Sigmoid colon (tissue), 4 donors: ENCODE results near the genes CACNA2D1, GRM3, TEX47 and STEAP1.

DNA sequence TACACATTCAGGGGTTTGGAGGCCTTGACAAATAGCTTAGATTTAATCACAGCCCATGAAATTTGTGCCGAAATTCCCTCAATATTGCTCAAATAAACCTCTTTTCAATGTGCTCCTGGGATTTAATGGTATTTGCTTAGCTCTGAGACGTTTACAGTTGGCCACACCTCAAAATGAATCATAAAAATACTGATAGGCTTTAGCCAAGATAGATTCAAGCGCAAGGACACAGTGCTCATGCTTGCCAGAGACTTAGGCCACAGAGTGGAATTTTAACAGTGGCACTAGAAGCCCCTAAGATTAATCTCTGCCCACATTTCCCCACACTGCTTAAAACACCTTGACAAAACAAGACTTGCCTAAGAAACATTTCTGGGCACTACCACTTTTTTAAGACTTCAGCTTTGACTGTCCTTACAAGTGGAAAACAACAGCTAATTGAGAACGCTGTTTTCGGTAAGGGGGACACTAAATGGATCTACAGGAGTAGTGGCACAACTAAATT is 2.3 kb upstream of the SEMA3C start:
- PRO-cap: no peak
- RAMPAGE, long total RNA, 4 experiments: no peak in any of the 4 experiments

DNA sequence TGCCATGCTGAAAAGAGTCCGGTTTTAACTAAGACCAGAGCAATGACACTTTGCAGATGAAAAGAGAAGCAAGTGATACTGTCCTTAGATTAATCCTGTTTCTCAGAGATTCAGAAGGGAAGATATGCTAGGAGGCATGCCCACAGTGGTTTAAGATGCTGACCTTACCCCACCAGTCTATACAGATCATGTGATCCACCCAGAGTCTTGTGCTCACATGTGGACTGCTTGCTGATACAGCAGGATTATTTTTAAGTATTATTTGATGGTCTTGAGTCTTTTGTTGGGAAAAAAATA is 40.9 kb upstream of the HGF start:
- PRO-cap: no peak
- RAMPAGE, long total RNA, 4 experiments: no peak in any of the 4 experiments

- PRO-cap: bidirectional peak, plus-strand start at chr7:82443908, minus-strand start at chr7:82443947
- RAMPAGE, long total RNA, 4 experiments: no peak in any of the 4 experiments
Observed at GRCh38 chr7:82443644-82444724, at the start of gene CACNA2D1. Gene CACNA2D1 (minus strand): TSS chr7:82443777.

- PRO-cap: no peak
- RAMPAGE, long total RNA, 4 experiments: no peak in any of the 4 experiments
Observed at GRCh38 chr7:82839025-82839510, 323.6 kb downstream of the PCLO start.

DNA sequence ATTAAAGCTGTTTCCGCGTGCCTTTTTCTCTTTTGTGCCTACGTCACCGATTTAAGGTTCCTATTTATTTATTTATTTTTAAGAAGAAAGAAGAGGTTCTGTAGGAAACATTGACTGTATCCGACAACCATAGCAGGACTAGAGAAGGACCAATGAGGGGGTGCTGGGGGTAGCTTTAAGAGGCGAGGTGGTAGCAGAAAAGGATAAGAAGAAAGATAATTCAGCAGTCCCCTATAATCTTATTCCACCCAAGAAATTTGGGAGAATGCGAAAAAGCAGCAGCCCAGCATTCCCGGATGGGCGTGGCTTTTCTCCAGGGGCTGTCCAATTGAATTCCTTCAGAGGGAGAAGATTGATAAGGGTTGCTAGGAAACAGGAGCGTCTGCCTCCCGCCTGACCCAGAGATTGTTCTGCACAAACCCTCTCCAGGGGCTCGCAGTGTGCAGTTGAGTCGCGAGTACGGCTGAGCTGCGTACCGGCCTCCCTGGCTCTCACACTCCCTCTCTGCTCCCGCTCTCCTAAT is at the start of gene GRM3:
GRM3 (plus strand) TSS at position 436 of the 523 bp plus-strand sequence.
- PRO-cap: no peak
- RAMPAGE, long total RNA, 4 experiments: no peak in any of the 4 experiments

DNA sequence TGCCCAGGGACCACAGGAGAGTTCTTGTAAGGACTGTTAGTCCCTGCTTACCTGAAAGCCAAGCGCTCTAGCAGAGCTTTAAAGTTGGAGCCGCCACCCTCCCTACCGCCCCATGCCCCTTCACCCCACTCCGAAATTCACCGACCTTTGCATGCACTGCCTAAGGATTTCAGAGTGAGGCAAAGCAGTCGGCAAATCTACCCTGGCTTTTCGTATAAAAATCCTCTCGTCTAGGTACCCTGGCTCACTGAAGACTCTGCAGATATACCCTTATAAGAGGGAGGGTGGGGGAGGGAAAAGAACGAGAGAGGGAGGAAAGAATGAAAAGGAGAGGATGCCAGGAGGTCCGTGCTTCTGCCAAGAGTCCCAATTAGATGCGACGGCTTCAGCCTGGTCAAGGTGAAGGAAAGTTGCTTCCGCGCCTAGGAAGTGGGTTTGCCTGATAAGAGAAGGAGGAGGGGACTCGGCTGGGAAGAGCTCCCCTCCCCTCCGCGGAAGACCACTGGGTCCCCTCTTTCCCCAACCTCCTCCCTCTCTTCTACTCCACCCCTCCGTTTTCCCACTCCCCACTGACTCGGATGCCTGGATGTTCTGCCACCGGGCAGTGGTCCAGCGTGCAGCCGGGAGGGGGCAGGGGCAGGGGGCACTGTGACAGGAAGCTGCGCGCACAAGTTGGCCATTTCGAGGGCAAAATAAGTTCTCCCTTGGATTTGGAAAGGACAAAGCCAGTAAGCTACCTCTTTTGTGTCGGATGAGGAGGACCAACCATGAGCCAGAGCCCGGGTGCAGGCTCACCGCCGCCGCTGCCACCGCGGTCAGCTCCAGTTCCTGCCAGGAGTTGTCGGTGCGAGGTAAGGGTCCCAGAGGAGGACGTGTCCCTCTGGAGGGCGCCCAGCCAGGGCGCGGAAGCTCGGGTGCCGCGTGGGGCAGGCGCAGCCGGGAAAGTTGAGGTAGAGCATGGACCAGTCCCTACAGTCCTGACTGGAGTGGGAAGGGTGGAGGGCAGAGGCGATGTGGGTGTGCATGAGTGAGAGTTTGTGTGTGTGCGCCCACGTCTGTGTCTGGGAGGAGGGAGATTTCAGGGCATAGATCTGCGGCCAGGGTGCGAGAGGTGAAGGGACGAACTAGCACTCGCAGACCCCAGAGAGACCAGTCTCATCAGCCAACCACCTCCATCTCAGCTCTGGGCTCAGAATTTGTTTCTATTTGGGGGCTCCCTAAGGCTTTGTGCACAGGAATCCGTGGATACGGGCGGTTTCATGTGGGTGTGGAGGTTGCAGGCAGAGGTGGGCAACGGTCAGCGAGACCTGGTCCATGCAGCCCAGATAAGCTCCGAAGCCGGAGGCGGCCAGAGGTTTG is 792 bp downstream of the GRM3 start:
- PRO-cap: no peak
- RAMPAGE, long total RNA, 4 experiments: no peak in any of the 4 experiments

- PRO-cap: no peak
- RAMPAGE, long total RNA, 4 experiments: no peak in any of the 4 experiments
Observed at GRCh38 chr7:87151825-87152202, 439 bp upstream of the DMTF1 start.

DNA sequence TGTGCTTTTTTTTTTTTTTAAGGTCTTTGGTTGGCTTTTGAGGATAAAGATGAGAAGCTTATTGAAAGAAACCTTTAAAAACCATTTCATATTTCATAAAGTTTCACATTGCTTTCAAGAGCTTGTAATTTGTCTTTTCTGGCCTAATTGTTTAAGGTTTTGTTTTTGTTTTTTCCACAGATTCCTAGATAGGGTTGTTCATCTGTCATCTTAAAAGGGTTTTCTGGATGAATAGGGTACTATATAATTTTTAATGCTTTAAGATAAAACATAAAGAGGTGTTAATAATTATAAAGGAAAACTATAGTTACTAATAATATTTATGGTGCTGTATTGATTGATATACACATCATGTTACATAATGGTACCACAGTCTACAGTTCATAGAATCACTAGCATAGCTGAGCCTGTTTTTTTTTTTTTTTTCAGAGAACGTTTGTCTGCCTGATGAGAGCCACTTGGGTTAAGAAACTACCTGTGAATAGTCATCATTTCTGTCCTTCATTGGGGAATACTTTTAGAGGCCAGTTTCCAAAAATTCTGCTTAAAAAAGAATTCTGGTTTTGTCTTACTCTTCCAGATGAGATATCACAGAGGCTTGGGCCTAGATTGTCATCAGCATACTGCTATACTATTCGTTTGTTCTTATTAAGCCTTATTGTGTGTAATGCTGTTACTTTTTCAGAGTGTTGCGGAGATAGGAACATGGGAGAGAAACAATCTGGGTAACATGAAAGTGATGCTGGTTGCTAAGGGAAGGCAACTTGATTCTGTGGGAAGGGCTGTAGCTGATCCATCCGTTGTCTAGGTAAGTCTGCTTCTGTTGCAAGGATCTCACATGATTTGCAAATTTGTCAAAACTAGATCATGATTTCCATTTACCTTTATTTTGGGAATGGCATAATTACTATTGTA is 10.8 kb downstream of the DMTF1 start:
- PRO-cap: no peak
- RAMPAGE, long total RNA, 4 experiments: no peak in any of the 4 experiments

- PRO-cap: no peak
- RAMPAGE, long total RNA, 4 experiments: no peak in any of the 4 experiments
Observed at GRCh38 chr7:87345938-87346575, 593 bp downstream of the CROT start.

DNA sequence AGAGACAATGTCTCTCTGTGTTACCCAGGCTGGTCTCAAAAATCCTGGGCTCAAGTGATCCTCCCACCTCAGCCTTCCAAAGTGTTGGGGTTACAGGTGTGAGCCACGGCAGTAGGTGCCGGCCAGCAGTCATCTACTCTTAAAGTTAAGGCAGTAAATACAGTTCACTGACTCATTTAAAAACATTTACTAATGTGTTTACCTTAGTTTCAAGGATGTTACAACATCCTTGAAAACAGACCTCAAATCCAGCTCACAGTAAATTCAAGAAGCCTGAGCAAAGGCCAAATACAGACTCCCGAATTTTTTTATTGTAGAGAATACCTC is 29.6 kb upstream of the ABCB4 start:
- PRO-cap: no peak
- RAMPAGE, long total RNA, 4 experiments: no peak in any of the 4 experiments

DNA sequence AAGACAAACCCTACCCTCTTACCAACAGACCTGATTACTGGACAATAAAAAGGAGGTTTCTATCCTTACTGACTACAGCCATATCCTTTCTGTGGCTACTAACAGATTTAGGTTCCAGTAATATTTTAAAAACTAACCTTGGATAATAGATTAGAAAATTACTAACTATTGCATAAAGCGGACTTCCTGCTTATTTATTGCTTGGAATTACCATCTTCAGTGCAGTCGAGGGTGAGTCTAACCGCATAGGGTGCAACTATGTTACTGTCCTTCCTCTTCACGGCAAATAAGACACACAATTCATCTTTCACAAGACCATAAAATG is 2.2 kb downstream of the SLC25A40 start:
- PRO-cap: no peak
- RAMPAGE, long total RNA, 4 experiments: no peak in any of the 4 experiments

DNA sequence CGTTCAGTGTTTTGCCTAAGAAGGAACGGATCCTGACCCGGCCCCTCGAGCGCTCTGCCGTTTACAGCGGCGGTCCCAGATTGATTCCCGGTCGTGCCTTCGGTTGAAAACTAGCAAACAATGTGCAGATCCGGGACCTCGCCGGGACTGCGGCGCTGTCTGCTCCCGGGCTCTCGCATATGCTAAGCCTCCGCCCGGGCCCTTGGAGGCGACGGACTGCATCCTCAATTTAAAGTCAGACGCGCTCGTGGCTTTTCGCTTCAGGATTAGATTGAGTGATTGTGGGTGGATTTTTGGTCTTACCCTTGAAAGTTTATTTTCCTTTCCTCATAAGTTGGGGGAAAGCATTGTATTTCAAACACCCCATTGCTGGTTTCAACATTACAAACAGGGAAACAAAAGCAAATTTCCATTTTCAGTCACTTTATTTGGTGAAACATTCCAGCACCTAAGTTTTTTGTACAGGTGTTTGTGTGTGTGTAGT is 670 bp downstream of the DBF4 start:
- PRO-cap: unidirectional peak, minus-strand start at position 181 of the sequence
- RAMPAGE, long total RNA, 4 experiments: no peak in any of the 4 experiments

- PRO-cap: no peak
- RAMPAGE, long total RNA, 4 experiments: no peak in any of the 4 experiments
Observed at GRCh38 chr7:88361272-88361650, 54.6 kb upstream of the STEAP4 start.

GRCh38 chr7:88795563-88795828 is at the start of gene TEX47:
Gene TEX47 (minus strand): TSS chr7:88795737.
- PRO-cap: no peak
- RAMPAGE, long total RNA, 4 experiments: no peak in any of the 4 experiments

DNA sequence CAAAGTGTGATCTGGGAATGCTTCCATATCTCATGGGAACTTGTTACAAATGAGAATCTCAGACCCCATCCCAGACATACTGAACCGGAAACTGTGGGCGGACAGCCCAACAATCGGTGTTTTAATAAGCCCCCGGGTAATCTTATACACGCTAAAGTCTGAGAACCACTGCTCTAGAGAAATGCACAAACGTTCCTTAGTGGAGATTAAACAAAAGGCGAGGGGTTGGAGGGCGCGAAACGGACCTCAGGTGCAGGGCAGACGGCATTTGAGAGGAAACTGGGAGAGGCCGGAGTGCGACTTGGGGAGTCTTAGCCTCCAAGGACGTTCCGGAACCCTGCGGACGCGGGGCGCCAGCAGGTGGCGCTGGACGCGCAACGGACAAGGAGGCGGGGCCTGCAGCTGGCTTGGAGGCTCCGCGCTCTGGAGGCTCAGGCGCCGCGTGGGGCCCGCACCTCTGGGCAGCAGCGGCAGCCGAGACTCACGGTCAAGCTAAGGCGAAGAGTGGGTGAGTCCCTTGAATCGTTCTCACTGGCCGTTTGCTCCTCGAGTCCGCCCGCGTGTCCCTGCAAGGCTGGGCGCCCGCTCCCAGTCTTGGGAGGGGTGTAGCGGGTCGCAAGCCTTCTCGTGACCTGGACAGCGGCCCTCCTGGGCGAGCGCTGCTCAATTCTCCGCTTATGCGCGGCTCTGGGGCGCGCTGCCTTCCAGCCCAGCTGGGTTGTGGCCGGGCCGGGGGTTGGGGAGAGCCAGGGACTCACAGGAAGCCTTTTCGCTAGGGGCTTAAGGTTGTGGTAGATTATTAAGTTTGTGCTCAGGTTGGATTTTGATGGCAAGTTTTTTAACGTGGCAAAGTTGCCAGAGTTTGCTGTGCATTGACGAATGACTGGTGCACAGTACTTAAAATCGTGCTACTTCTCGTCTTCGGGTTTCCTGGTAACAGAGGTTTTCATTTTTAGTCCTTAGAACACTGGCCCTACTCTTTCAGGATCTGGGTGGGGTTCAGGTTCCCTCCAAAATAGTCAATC is at the start of gene STEAP1:
STEAP1 (plus strand) TSS at position 434 of the 1,025 bp plus-strand sequence.
- PRO-cap: no peak
- RAMPAGE, long total RNA, 4 experiments: start-site peak on the plus strand in 4 of 4 experiments, centred at positions 422 to 447 of the sequence, 91 to 424 reads per replicate

- PRO-cap: no peak
- RAMPAGE, long total RNA, 4 experiments: no peak in any of the 4 experiments
Observed at GRCh38 chr7:90216258-90216881, 4.8 kb downstream of the STEAP2 start.

DNA sequence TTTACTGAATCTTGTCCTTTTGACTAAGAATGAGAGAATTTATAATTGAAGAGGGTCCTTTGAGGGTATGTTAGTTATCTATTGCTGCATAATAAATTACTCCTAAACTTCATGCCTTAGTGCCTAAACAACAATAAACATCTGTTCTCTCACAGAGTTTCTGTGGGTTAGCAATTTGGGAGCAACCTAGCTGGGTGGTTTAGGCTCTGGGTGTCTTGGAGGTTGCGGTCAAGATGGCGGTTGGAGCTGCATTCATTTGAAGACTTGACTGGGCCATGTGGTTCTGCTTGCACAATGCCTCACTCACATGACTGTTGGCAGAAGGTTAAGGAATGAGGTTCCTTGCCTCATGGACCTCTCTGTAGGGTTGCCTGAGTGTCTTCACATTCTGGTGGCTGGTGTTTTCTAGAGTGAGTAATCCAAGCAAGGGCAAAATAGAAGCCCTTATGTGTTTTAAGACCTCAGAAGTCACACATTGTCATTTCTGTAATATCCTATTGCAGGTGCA is 51.9 kb downstream of the CDK14 start:
- PRO-cap: no peak
- RAMPAGE, long total RNA, 4 experiments: no peak in any of the 4 experiments

DNA sequence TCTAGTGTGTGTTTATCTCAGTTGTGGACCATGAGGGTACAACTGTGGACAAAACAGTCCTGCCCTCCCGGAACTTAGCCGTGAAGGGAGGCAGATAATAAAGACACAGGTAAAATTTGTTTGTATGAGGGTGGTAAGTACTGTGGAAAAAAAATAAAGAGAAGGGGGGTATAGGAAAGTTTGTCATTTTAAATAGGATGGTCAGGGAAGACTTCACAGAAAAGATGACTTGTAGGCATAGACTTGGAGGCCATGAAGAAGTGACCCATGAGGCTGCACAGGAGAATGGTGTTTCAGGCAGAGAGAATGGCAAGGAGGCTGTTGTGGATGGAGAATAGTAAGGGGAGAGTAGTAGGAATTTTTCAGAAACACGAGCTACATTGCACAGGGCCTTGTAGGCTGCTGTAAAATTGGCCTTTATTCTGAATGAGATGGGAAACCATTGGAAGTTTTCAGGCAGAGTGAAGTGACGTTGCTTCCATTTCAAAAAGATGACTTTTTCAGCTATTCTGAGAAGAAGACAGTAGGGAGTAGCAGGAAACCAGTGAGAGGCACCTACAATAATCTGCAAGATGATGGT is 95.1 kb downstream of the CDK14 start:
- PRO-cap: no peak
- RAMPAGE, long total RNA, 4 experiments: start-site peak on the plus strand in 1 of 4 experiments, centred at position 392 of the sequence, 7 reads per replicate

DNA sequence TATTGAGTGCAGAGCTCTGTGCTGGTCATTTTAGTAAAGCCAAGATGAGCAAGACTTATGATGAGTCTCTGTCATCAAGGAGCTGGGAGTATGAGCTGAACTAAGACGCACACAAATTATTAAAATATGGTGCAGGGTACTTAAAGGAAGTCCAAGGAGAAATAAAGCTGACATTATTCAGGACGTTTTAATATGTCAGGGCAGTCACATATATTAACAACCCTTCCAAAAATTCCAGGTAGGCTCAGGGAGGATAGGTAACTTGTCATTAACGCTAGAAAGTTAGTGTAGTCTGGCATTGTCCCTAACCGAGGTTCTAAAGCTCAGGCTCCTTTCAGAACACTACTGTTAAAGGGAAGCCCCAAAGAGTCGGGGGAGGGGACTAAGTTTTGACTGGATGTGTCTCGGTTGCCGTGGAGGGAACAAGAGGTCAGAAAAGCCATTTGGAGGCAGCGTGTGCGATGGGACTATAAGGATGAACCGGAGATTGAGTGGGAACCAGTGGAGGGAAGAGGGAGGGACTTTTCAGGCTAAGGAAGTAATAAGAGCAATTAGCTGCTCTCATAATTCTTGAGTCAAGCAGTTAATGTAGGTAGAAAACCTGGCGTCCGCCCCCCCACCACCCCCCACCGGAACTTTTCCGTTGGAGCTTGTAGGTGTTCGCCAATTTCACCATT is 656 bp upstream of the AKAP9 start:
- PRO-cap: no peak
- RAMPAGE, long total RNA, 4 experiments: no peak in any of the 4 experiments

GRCh38 chr7:91973661-91974118 is 33.0 kb downstream of the AKAP9 start:
- PRO-cap: no peak
- RAMPAGE, long total RNA, 4 experiments: no peak in any of the 4 experiments